ENCODE results near the genes ZKSCAN1, SPDYE3, PPP1R35 and TSC22D4.

GRCh38 chr7:99794541-99795822, 11.0 kb upstream of the CYP3A4 start:
- PRO-cap: no peak

DNA sequence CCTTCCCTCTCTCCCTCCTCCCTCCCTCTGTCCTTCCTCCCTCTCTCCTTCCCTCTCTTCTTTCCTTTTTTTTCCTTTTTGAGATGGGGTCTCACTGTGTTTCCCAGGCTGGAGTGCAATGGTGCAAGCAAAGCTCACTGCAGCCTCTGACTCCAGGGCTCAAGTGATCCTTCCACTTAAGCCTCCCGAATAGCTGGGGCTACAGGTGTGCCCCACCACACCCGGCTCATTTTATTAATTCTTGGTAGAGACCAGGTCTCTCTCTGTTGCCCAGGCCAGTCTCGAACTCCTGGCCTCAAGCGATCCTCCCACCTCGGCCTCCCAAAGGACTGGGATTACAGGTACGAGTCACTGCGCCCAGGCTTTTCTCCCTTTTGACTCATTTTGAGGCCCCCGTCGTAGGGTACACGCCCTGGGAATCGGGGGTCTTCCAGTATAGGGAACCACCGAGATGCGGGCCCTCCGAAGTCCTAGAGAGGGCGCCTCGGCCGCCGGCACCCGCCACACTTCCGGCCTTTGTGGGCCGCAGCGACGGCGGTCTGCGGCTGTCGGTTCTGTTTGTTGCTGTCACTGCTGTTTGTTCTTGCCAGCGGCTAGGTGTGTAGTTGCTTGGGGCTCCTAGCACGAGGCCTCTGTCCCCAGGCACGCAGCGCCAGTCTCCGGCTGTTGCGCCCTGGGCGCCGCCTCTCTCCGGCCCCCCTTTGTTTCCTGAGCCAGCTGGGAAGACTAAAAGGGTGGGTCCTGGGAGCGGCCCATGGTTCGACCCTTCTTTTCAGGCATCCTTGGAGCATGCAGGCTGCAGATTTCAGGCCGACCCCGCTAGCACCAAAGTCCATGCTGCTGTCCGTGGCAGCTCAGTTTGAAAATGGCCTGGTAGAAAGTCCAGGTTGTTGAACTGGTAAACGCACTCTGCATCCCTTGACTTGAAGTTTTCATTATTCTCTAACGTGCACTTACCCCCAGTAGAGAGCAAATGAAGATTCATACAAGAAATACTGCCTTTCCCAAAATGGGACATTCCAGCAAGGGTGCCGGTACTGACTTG, 17.9 kb upstream of the ZKSCAN1 start:
- PRO-cap: unidirectional peak, plus-strand start at position 519 of the sequence

DNA sequence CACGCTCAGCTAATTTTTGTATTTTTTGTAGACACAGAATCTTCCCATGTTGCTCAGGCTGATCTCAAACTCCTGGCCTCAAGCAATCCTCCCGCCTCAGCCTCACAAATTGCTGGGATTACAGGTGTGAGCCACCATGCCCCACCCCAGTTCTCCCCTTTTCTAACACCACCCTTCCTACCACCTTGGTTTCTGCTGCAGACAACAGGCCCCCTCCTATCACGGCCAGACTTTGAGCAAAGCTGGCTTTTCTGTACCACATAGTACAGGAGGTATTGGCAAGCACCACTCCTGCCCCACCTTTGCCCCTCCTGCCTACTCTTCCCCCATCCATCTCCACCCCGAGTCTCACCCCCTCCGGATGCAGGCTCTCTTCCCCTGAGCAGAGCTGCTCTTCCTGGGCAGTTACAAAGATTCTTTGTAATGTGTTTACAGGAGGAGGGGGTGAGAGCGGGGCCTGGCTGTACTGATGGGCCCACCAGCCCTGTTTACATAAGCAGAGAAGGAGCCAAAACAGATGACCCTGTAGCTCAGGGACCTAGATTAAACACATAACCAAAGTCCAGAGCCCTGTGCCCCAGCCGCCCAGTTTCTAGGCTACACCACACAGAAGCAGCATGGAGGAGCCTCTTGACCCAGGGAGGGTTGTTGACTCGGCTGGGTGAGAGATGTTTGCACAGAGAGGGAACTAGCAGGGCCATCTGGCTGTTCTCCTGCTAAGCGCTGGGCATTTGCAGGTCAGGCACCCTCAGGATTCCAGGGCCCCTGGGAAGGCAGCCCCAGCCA, 11.7 kb upstream of the ZKSCAN1 start:
- PRO-cap: no peak

- PRO-cap: unidirectional peak, plus-strand start at chr7:100015603
Observed at GRCh38 chr7:100015112-100015743, at the start of gene ZKSCAN1. Gene ZKSCAN1, plus strand, starts transcription at chr7:100015596.

DNA sequence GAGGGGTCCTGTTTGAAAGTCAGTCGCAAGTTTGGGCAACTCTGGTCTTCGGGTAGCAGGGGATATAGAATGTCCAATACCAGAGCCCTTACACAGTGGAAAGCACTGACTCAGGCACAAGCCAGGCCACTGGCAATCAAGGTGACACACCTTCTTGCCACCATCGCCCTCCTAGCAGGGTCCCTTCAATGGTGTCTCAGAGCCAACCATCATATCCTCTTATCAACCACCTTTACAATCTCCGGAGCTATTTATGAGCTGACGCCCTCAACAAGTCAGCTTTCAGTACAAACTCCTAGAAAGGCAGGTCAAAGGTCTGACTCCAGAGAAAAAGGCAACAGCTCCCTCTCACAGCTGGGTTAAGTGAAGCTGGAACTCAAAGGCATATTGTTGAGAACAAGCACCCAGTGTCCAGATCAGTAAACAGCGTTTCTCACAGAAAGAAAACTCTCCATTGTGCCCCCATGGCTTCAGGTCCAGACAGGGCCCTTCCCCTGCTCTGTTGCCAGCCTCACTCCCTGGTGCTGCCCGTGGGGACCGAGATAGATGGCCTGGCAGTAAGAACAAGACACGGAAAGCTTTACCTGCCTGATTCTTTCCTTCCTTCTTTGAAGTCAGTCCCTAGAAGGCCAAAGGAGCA, 2.5 kb downstream of the ZNF3 start:
- PRO-cap: no peak

GRCh38 chr7:100130682-100131426, 4.1 kb downstream of the MBLAC1 start:
- PRO-cap: no peak

DNA sequence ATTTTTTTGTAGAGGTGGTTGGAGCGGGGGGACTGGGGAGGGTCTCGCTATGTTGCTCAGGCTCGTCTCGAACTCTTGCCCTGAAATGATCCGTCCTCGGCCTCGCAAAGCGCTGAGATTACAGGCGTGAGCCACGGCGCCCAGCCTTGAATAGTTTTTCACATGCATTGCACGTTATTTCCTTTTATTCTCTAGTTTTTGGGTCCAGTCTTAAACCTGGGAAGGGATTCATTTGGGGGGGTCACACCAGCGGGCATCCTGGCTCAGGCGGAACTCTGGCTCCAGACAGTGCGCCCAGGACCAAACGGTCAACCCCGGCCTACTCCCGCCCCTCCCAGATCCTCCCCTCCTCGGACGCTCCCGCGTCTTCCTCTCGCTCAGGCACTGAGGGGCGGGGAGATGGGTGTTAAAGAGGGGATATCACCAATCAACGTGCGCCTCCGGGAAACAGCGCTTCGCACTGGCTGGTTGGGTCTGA, 339 bp upstream of the LAMTOR4 start:
- PRO-cap: bidirectional peak, plus-strand start outside the sequence, minus-strand start at position 383 of the sequence

DNA sequence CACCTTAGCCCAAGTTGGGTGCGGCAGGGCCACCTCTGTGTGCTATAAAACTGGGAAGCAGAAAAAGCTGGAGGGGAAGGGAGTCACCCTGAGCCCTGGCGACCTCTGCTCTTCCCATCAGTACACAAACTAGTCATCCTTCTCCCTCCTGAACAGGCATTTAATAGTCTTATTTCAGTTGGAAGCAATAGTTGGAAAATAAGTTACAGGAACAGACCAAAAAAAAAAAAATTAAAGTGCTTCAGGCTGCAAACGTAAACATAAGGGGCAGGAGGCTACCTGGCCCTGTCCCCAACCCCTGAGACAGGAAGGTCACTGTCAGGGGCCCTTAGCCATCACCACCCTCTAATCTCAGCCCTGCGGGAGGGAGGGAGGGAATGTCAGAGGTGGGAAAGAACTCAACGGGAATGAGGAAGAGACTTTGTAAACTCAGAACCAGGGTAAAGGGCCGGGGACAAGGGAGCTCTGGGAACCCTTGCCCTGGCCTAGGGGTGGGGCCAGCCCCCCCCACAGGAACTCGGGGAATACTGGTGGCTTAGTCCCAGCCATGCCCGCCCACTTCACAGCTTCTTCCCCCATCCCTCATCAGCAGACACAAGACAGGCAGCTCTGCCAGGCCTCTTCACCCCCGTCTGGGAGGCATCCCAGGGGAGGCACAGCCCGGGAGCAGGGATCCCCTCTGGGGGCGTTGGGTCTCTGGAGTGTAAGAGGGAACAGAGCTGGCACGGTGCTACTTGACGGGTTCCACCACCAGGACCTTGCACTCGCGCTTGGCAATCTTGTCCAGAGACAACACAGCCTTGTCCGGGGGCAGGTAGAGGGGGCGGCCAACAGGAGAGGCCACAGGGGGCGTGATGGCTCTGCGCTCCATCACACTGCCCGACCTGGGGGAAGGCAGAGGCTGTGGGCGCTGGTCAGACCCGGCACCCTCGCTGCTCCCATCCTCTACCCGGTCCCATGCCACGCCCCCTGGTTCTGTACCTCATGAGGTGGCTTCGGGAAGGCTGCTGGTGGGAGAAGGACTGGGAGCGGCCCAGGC, 3.9 kb downstream of the TRAPPC14 start:
- PRO-cap: no peak

GRCh38 chr7:100155775-100156278, 2.7 kb downstream of the TRAPPC14 start:
- PRO-cap: no peak

- PRO-cap: no peak
Observed at GRCh38 chr7:100171054-100171868, 2.8 kb upstream of the GAL3ST4 start.

DNA sequence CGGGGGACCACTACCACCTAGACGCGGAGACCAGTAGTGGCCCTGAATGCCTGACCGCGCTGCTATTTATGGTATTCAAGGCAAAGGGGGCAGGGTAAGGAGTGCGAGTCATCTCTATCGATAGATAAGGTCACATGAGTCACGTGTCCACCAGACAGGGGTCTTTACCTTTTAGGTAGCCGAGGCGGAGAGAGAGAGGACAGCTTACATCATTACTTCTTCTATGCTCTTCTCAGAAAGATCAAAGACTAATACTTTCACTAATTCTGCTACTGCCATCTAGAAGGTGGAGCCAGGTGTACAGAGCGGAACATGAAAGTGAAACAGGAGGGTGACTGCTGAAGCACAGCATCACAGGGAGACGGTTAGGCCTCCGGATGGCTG, 2.2 kb upstream of the PVRIG start:
- PRO-cap: unidirectional peak, minus-strand start at position 223 of the sequence

GRCh38 chr7:100220635-100221670, 1.2 kb downstream of the PVRIG start:
- PRO-cap: bidirectional peak, plus-strand start at chr7:100221473, minus-strand start at chr7:100221375

- PRO-cap: no peak
Observed at GRCh38 chr7:100307548-100307798, at the start of gene SPDYE3. Gene SPDYE3, plus strand, starts transcription at chr7:100307702.

DNA sequence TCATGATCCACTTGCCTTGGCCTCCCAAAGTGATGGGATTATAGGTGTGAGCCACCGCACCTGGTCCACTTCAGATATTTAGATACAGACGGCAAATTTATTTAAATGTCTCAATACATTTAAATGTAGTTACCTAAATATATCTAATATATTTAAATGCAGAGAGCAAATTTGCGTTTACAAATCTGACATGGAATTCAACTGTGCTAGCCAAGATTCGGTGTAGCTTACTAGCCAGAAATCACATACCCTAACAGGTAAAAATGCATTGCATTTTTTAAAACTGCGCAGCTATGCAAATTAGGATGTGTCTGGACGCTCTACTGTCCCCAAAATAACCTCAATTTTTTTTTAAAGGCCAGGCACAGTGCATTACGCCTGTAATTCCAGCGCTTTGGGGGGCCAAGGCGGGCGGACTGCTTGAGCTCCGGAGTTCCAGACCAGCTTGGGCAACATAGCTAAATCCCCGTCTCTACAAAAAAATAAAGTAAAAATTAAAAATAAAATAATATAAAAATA, 22.9 kb upstream of the PILRB start:
- PRO-cap: no peak

GRCh38 chr7:100436279-100436839, at the start of gene PPP1R35:
Gene PPP1R35, minus strand, starts transcription at chr7:100436497.
- PRO-cap: bidirectional peak, plus-strand start at chr7:100436668, minus-strand start at chr7:100436474

DNA sequence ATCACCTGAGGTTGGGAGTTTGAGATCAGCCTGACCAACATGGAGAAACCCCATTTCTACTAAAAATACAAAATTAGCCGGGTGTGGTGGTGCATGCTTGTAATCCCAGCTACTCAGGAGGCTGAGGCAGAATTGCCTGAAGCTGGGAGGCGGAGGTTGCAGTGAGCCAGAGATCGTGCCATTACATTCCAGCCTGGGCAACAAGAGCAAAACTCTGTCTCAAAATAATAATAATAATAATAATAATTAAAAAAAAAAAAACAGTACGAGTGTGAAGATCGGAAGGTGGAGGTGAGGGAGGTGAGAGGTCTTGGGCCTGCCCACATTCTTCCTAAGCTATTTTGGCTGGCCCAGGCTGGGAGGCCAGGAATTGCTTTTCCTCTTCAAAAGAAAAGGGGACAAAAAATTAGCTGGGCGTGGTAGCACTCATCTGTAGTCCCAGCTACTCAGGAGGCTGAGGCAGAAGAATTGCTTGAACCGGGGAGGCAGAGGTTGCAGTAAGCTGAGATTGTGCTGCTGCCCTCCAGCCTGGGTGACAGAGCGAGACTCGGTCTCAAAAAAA, 3.8 kb upstream of the PPP1R35 start:
- PRO-cap: no peak

- PRO-cap: no peak
Observed at GRCh38 chr7:100449079-100449815, 12.9 kb upstream of the PPP1R35 start.

- PRO-cap: no peak
Observed at GRCh38 chr7:100465710-100467084, 2.1 kb upstream of the SPACDR start.

DNA sequence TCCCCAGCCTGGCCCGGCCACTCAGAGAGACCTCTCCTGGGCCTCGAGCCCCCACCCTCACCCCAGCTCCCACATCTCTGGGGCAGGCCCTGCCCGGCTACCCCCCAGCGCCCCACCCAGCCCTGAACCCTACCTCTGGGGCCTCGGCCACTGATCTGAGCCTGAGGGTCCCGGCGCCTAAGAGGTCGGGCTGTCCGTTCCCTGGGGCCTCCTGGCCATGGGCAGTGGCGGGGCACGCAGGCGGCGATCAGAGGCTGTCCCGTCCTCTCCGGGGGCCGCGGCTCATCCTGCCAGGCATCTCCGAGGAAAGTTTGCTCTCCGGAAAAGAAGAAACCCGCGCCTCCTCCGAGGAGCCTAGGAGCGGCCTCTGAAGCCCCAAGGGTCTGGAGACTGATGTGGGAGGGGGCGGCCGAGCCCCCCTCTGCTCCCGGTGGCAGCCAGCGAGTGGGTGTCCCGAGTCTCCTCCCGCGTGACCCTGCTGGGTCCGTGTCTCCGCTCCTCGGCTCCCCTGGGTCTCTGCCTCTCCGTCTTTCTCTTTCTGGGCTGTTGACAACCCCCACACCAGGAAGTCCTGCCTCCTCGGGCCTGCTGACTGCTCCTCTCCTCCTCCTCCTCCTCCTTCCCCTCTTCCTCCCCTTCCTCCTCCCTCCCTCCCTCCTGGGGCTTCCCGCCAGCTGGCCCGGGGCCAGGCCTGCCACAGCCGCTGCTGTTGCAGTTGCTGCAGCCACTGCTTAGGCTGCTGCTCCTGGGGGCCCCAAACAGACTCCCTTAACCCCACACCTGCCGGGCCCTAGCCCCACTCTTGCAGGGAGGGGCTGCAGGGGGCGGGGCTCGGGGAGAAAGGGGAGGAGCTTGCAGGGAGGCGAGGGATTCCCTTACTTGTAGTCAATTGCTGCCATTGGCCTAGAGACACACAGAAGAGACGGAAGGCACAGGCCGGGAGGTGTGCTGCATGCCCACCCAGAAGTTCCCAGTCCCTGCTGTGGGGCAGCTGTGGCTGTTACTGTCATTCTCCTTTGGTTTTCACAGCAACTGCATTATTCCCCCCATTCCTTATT, at the start of gene TSC22D4:
TSC22D4 (minus strand) TSS at position 554 of the 1,058 bp plus-strand sequence.
- PRO-cap: bidirectional peak, plus-strand start at position 906 of the sequence, minus-strand start at position 518 of the sequence

GRCh38 chr7:100489815-100490309, 6.1 kb downstream of the NYAP1 start:
- PRO-cap: no peak

Measured in paraaortic lymph node (tissue), 1 donor.